ENCODE measurements around a stretch of chr11.

- PRO-cap: no peak
These were observed 35.8 kb downstream of the CD44 start for GRCh38 chr11:35174653-35175267.

GRCh38 chr11:35181319-35181776, 42.4 kb downstream of the CD44 start:
- PRO-cap: no peak

GRCh38 chr11:35206408-35206969, 67.5 kb downstream of the CD44 start:
- PRO-cap: no peak

GRCh38 chr11:35207930-35208406, 69.0 kb downstream of the CD44 start:
- PRO-cap: no peak

DNA sequence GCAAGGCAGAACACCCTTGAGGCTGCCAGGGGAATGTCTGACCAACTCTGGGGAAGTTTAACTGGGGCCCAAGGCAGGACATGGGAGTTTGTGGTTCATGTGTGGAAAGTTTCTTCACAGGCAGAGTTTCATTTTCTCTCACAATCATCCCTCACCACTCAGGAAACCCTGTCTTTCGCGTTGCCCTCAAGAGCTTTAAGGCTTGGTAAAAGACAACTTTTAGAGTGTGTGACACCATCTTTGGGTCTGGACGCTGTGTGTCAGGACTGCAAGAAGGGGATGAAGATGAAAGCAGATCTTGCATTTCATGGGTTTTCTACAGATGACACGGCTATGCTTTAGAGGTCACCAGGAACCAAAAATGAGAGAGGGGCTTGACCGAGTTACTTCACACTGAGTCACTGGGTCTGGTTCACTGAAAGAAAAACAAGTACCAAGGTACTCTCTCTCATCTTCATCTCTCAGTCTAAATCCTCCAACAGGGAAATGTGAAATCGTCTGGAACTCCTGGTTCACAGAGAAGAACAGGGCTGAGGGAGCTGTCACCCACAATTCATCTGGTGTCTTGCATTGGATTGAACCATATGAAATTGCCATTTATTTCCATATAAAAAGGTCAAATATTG, 133.6 kb downstream of the CD44 start:
- PRO-cap: no peak

GRCh38 chr11:35330679-35331261, 88.6 kb downstream of the SLC1A2 start:
- PRO-cap: no peak

GRCh38 chr11:35623559-35624121, 5.4 kb downstream of the FJX1 start:
- PRO-cap: no peak

DNA sequence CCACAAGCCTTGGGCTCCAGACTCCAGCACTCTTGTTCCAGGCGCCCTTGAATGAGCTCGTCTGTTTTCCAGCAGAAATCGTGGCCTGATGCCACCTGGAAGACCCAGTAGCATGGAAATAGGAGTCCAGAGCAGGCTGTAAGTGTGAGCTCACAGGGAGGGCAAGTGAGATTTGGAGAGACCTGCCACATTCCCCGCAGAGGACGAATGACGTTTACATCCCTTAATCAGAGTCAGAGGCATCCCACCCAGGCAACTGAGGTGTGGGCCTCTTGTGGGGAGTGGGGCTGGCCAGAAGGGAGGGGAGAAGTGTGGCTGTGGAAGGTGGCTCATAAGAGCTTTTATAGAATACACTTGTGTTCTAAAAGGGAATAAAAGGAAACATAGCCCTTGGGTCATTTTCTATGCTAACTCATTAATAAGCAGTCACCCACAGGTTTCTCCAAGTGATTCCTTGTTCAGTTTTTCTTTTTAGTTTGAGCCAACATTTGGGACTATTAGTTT, 72.0 kb downstream of the LDLRAD3 start:
- PRO-cap: no peak

GRCh38 chr11:36361826-36362632, 65.9 kb downstream of the PRR5L start:
- PRO-cap: no peak

DNA sequence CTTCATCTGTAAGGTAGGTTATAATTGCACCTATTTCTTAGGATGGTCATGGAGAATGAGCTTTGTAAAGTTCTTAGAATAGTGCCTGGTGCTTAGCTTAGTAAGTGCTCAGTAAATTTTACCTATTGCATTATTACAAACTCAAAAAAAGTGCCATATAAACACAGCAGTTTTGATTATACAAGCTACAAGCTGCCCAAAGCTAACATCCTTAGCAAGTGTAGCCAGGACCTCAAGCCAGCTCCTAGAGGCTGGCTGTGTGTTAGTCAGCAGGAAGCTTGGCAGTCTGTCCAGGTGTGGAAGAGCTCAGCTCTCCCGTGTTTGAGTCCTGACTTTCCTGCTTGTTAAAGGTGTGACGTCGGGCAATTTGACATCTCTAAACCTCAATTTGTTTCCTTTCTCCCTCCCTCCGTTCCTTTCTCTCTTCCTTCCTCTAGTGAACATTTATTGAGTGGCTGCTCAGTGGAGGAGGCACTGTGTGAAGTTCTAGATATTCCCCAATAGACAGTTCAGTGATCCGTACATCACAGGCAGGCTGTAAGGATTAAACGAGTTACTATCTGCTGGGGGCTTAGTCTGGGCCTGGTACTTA, 68.5 kb downstream of the PRR5L start:
- PRO-cap: no peak

- PRO-cap: no peak
These were observed 100.9 kb downstream of the TRAF6 start for GRCh38 chr11:36409068-36409667.

GRCh38 chr11:36431620-36432337, 78.3 kb downstream of the TRAF6 start:
- PRO-cap: no peak

DNA sequence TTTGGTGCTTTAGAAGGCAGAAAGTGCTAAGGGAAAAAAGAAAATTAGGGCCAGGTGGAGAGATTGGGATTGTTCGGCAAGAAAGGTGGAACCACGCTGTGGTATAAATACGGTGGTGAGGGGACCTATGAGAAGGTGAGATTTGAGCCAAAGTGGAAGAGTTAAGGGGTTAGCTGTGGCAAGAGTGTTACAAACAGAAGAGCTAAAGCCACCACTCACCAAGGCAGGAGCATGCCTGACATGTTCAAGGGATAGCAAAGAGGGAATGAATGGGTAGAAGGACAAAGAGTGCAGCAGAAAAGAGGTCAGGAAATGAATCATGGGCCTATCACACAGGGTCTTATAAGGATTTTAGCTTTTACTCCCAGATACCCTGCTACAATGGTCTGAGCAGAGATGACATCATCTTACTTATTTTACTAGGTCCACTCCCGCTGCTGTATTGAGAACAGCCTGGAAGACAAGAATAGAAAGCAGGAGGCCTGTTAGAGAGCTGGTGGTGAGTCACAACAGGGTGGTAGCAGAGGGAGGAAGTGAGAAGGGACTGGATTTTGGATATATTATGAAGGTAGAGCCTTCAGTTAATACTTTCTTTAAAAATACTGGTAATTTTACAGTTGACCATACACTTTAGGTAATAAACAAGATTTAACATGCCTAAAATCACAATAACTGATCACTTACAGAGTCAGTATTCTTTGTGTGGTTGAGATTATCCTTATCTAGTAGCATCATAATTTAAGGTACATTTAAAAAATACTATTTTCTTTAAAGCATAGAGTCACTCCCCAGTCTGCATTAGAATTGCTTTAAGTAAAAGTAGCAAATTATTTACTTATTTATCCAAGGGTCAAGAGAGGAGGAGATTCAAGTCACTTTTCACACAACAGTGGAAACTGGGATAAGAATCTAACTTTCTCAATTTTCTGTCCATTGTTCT, 9.6 kb downstream of the TRAF6 start:
- PRO-cap: no peak

DNA sequence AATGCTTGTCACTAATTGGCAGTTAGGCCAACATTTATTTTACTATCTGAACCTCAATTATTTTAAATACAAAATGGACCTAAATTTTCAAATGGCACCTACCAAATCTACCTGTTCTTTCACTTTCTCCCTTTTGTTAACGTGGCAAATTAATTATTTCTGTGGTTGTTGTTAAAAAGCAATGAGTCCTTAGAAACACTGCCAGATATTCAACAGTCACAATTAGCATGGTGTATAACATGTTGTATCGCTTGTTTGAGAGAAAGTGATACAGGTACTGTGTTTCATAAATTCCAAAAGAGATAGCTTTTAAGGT, 2274.2 kb upstream of the RAG2 start:
- PRO-cap: no peak

DNA sequence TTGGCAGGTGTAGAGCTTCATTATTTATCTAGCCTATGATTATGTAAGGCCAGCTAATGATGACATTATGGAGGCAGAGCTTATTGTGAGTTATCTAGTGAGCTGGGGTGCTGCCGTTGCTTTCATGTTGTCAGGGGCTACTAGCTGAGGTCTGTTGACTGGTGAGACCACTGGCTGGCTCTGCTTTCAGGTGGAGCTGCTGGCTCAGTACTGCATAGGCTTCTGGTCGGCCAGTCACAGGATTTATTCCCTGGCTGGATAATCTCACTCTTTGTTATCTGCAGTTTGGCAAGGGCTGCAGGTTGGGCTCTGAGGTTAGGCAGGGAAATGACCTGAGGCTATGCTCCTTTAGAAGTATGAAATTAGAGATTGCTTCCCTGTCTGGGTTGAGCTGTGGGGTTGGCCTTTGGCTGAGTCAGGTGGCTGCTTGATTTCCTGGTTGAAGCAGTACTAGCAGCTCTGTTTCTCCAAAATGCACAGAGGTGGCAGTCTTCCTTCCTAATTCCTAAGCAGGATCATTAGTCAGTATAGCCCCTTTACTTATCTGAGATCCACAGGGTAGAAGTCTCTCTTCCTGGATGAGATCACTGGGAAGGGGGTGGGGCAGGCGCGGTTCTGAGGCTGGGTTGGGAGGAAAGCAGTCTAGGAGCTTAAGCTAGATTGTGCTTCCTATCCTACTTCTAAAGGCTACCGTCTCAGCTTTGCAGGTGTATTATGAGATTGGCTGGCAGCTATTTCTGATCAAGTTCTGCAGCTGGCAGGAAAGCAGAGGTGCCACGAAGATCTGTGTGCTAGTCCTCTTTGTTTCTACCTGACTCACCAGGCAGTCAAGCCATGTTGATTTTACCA, 1917.6 kb downstream of the LRRC4C start:
- PRO-cap: no peak

DNA sequence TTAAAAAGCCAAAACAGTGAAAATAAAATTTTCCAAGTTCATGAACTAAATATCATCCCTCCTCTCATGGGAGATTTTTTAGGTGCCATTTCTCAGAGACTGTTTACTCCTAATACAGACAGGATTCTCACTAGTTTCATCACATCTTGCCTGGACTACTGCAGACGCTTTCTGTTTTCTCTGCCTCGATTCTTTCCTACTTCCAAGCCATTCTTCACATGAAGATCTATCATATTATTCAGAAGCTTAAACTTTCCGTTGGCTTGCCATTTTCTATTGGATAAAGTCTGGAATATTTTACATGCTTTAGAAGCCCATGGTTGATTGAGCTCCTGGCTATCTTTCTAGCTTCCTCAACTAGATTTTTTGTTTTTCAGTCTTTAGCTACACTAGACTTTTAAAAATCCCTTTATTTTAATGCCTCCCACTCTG, 1226.8 kb downstream of the LRRC4C start:
- PRO-cap: no peak

DNA sequence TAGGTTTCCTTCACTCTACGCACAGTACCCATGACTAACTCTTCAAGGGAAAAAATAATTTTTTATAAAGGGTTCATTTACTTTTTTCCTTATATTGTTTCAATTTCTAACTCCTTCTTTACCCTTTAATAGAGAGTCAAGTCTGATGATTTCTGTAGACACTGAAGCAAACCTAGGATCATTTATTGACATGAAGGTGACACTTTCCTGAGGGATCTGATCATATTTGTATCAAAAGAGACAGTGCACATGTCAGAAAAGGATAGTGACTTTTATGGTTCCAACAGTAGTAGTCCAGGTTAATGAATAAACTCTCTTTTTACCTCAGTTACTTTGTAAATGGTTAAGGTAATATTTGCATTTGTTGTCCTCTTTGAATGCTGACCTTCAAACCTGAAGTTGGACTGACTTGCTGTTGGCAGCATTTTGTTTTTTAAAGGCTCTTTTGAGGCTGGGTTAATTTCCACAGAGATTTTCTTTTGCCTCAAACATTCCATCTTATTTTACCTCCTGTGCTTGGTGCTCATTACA, 1071.9 kb downstream of the LRRC4C start:
- PRO-cap: no peak

GRCh38 chr11:40716246-40717045, 743.0 kb downstream of the LRRC4C start:
- PRO-cap: no peak

DNA sequence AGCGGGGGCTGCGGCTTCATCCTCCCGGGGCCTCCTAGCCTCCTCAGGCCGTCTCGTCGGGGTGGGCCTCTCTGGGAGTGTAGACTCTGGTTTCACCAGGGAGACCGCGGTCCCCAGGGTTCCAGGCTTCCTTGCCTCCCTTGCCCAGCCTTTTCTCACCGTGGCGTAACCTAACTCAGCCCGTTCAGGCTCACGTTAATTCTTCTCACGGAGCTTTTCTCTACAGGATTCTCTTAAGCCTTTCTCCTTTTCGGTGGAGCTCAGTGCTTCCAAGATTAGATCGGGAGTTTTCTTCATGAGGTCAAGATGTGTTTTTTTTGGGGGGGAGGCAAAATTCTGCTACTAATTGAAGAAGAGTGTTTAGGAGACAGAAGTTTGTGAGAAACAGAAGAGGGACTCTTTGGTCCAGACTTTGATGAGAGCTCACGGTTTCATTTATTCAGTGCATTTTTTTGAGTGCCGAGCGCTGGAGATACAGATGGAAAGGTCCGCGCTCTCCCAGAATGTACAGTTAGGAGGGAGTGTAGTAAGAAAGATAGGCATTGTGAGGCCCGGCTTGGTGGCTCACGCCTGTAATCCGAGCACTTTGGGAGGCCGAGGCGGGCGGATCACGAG, 590 bp downstream of the API5 start:
- PRO-cap: no peak

- PRO-cap: no peak
These were observed 22.9 kb downstream of the TTC17 start for GRCh38 chr11:43381344-43382207.

All from Metastatic Pancreatic Carcinoma in the Ovary (tissue), 1 donor.